SUDHL5 (cell line): ENCODE data around the gene APBB2.

- PRO-cap, result no peak
Observed at GRCh38 chr4:40495888-40496586, 133.6 kb downstream of the RBM47 start.

- PRO-cap, result no peak
Observed at GRCh38 chr4:40515228-40515751, 114.4 kb downstream of the RBM47 start.

DNA sequence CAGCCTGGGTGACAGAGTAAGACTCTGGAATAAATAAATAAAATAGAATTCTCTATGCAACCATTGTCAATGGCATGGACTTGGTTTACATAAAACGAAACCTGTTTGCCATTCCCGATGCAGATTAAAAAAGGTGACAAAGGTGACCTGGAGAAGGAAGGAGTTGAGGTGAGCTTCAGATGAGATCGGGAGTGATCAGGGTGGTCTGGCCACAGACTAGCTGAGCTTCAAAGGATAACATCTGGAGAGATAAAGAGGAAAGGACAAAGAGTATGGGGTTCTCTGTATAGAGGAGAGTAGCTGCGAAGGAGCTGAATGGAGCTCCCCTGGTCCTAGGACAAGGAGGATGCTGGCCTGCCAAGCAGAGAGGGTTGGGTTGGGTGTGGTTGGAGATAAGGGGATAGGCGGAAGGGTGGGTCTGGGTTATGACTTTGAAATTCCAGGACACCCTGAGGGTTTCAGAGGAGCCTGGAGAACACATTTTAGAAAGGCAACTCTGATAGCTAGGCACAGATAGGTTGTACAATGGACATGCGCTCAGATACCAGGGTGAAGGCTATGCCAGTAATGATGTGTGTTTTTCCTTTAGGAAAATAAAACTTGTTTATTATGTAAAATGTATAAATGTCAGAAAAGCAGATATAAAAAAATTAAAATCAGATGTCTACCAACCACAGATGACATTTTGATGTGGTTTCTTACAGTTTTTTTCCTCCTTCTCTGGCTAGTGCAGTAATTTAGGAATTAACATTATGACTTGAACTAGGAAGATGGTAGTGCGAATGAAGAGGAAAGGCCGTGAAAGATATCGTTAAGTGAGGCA is 98.4 kb downstream of the RBM47 start:
- PRO-cap, result no peak

GRCh38 chr4:40581583-40582272 is 47.9 kb downstream of the RBM47 start:
- PRO-cap, result no peak

DNA sequence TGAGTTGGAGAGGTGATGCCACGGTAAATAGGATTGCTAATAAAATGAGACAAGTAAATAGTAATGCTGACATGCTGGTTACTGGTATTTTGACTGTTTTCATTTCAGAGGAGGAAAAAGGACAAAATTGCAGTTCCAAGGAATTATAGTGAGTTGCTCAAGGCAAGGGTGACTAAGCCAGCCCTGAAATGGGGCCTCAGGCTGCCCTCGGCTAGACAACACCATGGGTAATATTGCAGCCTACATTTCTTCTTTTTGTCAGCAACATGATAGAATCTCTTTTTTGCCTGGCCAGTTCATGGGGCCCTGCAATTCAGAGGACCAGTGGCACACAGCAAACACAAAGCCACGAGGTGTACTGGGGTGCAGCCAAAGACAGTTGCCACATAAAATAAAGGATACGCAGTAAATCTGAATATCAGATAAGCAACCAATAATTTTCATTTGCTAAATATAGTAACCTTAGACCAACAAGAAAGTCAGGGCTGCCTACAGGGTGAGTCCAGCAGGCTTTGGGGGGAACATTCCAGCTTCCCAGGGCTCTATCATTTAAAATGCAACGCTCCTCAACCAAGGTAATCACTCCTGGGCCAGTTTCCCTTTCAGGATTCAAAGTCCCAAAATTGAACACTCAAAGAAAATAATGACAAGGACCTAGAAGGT is 41.8 kb downstream of the RBM47 start:
- PRO-cap, result no peak

DNA sequence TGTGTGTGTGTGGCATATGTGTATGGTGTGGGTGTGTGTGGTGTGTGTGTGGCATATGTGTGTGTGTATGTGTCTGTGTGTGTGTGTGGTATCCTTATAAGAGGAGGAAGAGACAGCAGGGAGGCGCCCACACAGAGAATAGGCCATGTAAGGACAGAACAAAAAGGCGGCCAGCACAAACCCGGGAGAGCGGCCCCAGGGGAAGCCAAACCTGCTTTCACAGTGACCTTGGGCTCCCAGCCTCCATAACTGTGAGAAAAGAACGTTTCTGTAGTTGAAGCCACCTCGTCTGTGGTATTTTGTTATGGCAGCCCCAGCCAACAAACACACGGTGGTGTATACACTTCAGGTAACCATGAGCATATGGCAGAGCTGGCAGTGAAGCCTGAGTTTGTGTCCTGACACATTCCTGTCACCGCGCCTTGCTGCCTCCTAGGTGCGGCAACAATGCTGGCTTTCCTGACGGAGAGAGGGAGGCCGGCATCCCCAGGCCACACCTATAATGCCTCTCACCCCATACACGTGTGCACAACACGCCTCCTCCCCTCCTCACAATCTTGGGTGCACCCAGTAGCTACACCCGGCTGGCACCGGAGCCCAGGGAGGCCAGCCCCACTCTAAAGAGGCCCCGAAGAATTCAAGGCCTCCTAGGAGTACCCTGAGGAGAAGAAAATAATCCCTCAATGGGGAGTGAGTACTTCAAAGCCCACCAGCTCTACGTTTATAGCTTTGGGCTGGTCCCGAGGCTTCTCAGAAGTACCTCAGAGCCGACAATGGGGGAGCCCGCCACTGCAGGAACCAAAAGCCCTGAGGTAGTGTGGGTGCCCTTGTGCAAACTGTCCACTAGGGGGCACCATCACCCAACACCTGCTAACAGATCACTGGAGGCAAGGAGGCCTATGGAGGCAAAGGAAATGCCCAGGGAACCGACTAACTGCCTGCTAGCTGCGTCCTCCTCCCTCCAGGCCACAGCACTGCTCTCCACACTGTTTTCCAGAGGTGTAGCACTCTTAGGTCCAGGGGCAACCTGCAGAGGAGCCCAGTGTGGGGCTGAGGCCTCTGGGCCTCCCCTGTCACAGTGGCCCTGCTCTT is 158.6 kb downstream of the NSUN7 start:
- PRO-cap, result unidirectional peak, plus-strand start at position 873 of the sequence

- PRO-cap, result no peak
Observed at GRCh38 chr4:41049069-41049766, 165.1 kb downstream of the APBB2 start.

GRCh38 chr4:41146644-41147479 is 67.5 kb downstream of the APBB2 start:
- PRO-cap, result no peak

GRCh38 chr4:41213779-41214954 is at the start of gene APBB2:
TSS of gene APBB2 (minus strand) at chr4:41214542.
- PRO-cap, result no peak

- PRO-cap, result no peak
Observed at GRCh38 chr4:41257084-41258027, 628 bp downstream of the UCHL1 start.

DNA sequence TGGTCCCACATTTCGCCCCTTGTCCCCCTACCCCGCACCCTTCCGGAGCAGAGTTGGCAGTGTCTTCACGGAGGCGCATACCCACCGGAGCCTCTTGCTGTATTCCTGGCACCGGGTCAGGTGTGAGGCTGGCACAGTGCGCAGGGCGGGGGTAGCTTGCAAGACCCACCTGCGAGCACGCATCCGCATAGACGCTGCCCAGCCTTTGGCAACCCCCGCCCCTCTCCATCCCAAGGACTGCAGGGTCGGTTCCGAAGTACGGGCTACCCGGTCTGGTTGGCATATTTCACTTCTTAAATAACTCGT is 104.6 kb downstream of the UCHL1 start:
- PRO-cap, result no peak

GRCh38 chr4:41550247-41550695 is 12.3 kb downstream of the LIMCH1 start:
- PRO-cap, result no peak

DNA sequence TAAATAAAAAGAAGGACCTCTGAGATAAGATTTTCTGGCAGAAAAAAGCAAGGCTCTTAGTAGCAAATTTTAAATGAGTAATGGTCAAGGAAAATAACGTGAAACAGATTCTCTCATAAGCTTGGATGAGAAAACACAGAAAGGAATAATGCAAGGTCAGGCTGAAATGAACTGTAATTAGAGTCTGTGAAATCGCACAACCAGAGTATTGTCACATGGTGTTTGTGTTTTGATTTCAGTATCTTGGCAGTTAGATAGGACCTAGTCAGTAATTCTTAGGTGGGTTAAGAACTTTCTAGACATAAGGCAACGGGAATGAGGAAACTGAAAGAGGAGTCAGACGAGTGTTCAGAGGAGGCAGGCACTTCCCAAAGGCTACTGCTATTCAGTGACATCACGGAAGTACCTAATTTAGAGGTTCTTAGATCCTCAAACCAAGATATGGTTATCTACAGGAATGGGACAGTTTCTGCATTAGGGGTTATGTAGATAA is 34.6 kb downstream of the LIMCH1 start:
- PRO-cap, result no peak

GRCh38 chr4:41656331-41657012 is 92.1 kb downstream of the PHOX2B start:
- PRO-cap, result no peak

DNA sequence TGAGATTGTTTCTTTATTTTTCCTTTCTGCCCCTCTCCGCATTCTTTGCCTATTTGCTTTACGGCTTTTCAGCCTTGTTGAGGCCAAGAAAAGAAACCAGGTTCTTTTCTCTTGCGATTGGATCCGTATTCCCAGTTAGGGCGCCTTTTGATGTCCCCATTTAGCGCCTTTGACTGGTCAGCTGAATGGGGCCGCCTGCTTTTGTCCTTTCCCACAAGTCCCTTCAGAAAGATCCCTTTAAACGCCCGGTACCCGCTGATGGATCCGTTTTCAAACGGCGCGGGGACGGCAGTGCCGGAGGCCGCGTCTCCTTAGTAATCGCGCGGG is 54.0 kb upstream of the TMEM33 start:
- PRO-cap, result no peak

- PRO-cap, result no peak
Observed at GRCh38 chr4:41935704-41936099, 473 bp downstream of the TMEM33 start.

DNA sequence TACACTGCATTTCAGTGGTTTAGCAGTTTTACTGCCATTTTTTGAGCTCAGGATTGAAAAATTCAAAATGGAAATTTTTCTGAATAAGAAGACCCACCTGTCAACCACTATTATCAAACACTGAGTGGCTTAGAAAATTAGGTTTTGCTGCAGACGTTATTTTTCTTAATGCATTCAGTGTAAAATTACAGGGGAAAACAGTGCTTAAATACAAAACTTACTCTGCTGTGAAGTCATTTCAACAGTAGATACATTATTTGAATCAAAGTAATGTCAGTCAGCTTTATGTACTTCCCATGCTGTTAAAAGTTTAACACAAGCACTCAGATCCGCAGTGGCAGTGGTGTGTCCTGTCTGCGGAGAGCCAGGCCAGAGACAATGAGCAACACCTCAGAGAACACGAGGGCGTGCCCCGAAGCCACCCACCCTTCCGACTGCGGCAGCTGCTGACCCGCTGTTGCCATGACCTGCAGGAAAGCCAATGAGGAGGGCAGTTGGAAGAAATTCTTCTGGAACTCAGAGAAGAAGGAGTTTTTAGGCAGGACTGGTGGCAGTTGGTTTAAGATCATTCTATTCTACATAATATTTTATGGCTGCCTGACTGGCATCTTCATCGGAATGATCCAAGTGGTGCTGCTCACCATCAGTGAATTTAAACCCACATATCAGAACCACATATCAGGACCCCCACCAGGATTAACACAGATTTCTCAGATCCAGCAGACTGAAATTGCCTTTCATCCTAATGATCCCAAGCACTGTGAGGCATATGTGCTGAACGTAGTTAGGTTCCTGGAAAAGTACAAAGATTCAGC is 38.6 kb downstream of the SLC30A9 start:
- PRO-cap, result no peak

DNA sequence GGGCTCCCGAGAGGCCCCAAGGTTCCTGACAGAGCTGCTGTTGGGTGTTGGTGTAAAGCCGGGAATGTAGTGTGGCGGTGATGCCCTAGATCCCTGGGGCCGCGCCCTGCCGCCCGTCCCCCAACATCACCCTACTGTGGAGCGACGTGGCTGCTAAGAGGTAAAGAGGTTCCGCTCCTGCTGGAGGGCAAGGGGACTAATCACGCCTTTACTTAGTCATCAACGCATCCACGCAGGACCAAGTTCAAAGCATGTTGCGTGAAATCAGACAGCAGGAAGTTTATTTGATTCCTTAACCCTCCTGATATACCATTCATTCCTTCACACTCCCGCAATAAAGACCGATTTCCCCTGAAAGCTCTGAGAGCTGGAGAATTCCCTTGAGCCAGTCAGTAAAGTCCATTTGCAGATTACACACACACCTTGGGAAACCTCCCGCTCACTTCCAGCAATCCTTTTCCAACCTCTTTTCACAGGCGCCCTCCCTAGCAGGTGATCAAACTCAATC is 535 bp upstream of the GABRA2 start:
- PRO-cap, result no peak

DNA sequence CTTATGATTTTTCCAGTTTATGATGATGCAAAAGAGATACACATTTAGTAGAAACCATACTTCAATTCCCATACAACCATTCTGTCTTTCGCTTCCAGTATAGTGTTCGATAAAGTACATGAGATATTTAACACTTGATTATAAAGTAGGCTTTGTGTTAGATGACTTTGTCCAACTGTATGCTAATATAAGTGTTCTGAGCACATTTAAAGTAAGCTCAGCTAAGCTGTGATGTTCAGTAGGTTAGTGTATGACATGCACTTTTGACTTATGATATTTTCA is 8.2 kb downstream of the ATP10D start:
- PRO-cap, result unidirectional peak, minus-strand start at position 217 of the sequence

GRCh38 chr4:47531597-47532356 is 46.7 kb downstream of the ATP10D start:
- PRO-cap, result no peak